ENCODE data around the genes SLU7 and NUDCD2.

DNA sequence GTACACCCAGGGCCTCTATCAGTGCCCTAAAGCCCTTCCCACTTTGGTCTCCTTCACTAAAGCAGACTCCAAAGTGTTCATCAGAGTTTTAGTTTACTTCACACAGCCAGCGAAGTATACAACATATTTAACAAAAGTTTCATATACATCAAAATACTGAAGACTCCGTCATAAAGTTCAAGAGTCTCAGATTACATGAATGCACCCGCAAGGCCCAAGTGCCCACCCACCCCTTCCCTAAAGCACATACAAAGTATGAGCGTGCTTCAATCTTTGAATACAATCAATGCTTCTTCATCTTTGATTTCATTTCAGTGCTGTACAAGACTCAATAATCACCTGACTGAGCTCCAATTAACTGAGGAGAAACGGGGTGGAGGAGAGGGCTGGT lies 51.5 kb downstream of the RNF145 start:
- CAGE, long polyA plus RNA, result no peak
- RRBS, result no CpG with 5 or more reads among the region's 5 CpGs

- CAGE, long polyA plus RNA, result no peak
- RRBS, result no CpG with 5 or more reads among the region's 5 CpGs
Observed at GRCh38 chr5:159158218-159159250, 50.8 kb downstream of the RNF145 start.

- CAGE, long polyA plus RNA, result no peak
- RRBS, result no CpG with 5 or more reads among the region's 3 CpGs
Observed at GRCh38 chr5:159441550-159441749, 111.2 kb upstream of the IL12B start.

DNA sequence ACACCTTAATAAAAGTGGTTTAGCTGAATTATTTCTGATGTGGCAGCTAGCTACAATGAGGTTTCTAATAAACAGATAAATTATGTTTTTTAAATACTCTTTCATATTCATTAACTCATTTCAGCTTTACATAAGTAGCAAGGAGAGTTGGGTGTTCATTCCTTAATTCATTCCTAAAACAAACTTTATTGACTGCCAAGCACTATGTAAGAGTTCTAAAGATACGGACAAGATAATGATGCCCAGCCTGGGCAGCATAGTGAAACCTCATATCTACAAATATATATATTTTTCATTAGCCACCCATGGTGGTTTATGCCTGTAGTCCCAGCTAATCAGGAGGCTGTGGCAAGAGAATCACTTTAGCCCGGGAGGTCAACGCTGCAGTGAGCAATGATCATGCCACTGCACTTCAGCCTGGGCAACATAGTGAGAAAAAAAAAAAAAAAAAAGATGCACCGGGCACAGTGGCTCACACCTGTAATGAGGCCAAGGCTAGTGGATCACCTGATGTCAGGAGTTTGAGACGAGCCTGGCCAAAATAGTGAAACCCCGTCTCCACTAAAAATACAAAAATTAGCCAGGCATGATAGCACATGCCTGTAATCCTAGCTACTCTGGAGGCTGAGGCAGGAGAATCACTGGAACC lies 50.3 kb upstream of the ADRA1B start:
- CAGE, long polyA plus RNA, result no peak
- RRBS, result no CpG with 5 or more reads among the region's 6 CpGs

GRCh38 chr5:159917994-159918554 lies 1.8 kb downstream of the ADRA1B start:
- CAGE, long polyA plus RNA, result no peak
- RRBS, result no CpG with 5 or more reads among the region's 12 CpGs

DNA sequence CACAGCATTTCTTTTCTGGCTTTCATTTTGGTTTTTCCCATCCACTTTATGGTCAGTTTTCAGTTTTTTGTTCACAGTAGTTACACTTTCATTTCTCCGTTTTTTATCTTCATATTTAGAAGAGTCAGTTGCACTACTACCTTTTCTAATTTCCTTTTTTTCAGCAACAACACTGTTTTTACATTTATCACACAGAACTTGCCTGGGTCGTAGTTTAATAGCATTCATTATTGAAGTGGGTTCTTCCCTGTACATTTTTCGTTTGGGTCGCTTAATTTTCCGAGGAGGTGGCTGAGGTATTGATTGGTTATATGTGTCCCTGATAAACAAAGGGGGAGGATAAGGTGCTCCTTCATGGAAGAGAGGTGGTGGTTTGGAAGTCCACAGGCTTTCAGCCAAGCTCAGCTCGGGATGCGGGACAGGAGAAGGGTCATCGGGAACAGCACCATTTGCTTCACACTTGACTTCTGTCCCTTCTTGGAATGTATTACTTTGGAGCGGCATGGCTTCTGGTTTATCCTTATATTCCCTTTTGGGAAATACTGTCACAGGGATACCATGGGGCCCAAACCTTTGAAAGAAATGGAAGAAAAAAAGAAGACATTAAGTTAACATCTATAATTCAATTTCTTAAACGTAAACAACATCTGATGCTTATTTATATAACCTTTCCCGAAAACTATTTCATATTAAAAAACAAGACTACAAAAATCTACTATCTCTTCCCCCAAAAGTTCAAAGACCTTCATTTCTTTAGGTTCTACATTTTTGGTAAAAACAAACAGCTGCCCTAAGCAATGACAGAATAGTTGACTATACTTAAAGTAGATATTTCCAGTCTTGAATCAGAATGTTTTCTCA lies 25.5 kb downstream of the PWWP2A start:
- CAGE, long polyA plus RNA, result no peak
- RRBS, result no CpG with 5 or more reads among the region's 11 CpGs

DNA sequence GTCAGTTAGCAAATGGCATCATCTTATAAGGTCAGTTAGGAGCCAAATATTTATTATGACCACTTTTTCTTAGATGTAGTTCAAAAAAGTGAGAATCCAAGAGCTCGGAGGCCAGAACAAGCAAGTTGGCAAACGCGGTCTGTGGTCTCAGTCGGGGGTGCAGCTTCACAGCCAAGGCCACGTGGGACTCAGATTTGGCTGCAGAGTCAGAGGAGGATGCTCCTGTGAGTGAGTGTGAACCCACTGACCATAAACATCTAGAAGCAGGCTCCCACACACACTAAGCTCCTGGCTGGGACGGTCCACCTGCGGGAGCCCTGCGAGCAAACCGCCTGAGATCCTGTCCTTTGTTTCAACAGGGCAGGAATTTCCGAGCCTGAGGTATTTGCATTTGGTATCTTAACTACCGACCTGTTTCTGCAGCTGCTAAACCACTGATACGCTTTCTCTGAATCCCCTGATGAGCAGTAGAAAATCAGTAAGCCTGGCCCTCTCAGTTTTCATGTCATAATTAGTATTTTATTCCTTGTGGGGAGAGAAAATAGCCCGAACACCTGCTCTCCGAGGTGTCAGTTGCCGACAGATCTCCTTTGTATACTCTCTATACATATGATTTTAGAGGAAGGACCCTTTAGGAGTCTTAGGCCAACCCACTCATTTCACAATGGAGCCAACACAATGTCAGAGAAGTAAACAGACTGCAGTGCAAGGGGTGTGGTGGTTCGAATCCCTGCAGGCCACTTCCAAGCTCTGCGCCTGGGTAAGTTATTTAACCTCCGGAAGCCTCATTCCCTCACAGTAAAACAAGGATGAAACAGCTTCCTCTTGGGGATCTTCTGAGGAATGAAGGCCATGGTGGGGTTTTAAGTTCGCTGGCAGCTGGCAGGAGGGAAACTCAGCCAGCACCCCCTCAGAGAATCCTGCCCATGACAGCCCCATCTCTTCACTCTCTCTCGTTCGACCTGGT lies 40.9 kb upstream of the PWWP2A start:
- CAGE, long polyA plus RNA, result no peak
- RRBS, result no CpG with 5 or more reads among the region's 21 CpGs

DNA sequence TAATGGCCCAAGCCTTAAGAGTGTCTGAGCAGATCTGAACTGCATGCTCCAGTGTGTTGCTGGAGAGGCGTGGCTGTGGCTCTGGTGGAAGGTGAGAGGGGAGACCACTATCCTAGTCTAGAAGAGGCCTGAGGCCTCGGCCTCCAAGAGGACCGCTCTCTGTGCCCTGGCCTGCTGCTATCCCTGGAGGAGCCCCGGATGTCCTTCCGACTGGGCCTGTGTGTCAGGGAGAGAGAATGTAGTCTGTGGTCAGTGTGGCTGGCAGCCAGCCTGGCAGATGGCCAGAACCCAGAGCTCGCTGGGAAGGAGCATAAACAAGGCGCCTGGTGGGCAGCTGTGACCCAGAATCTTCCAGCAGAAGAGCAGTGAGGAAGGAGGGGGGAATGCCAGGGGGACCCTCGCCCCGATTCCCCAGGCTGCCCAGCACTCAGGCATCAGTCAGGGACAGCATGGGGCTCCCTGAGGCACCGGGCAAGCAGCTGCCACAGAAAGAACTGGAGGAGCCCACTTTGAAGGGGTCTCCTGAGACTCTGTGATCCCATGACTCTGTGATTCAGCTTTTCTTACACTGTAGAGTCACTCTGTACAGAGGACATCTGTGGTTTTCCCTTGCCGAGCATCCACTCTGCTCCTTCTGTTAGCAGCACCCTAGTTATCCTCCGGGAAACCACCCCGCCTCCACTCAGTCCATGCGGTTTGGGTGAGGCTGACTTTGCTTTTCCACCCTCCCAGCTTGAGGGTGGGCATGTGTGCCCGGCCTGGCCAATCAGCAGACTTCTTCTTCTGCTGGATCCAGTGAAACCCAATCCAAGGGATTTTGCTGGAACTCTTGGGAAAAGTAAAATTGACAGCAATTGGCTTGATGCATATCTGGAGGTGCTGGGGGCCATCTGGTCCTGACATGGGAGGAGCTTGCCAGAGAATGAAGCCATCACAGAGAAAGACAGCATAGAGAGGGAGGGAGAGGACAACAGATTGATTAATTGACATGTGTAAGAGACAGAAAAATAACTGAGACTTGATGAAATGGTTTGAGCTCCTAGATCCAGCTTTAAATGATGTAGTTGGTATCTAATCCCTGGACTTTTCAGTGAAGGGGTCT lies 46.2 kb upstream of the PWWP2A start:
- CAGE, long polyA plus RNA, result no peak
- RRBS, result no CpG with 5 or more reads among the region's 15 CpGs

DNA sequence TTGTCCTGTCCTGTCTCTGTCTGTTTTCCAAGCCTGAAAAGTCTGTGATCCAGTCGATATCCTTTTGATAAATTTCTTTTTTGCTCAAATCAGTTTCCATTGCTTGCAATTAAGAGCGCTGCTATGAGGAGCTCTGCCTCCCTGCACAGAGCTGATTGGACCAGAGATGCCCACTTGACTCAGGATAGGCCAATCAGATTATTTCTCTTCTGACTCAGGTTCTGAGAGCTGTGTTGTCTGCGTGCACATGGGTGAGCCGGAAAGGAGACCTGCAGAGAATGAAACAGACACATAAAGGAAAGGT lies 15.8 kb upstream of the FABP6 start:
- CAGE, long polyA plus RNA, result no peak
- RRBS, result no CpG with 5 or more reads among the region's 4 CpGs

- CAGE, long polyA plus RNA, result start-site peak on the minus strand at chr5:160419055-160419085, 336 and 147 reads in 2 replicates
- RRBS, result 1% methylated on average over 7 of the region's 50 CpGs
Observed at GRCh38 chr5:160418403-160419362, at the start of gene SLU7. Gene SLU7, minus strand, starts transcription at chr5:160419081.

DNA sequence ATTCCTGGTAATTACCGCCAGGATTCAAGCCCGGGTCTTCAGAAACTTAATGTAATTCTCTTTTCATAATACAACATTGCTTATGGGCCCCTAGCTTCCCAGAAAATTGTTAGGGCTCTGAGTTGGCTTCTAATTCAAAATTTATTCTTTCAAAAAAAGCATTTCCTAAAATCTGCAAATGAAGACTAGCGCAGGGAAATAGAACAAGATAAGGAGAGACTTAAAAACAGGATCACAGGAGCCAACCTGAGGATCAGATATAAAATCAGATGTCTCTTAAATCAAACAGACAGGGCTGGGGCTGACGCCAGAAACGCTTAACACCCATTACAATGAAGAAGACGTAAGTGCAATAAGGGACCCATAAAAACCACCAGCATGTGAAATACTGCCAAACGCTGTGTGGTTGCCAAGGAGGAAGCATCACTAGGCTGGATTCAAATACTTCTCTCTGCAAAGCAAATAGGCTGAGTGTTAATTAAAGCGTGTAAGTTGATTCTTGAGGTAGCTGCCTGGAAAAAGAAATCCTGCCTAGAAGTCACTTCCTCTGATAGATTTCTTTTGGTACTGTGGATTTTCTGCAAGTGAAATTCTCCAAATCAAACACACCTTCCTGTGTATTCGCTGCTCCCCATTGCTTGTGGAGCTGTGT lies 74.4 kb upstream of the ATP10B start:
- CAGE, long polyA plus RNA, result no peak
- RRBS, result no CpG with 5 or more reads among the region's 9 CpGs

- CAGE, long polyA plus RNA, result no peak
- RRBS, result no CpG with 5 or more reads among the region's 2 CpGs
Observed at GRCh38 chr5:160929142-160929594, 77.2 kb upstream of the ATP10B start.

DNA sequence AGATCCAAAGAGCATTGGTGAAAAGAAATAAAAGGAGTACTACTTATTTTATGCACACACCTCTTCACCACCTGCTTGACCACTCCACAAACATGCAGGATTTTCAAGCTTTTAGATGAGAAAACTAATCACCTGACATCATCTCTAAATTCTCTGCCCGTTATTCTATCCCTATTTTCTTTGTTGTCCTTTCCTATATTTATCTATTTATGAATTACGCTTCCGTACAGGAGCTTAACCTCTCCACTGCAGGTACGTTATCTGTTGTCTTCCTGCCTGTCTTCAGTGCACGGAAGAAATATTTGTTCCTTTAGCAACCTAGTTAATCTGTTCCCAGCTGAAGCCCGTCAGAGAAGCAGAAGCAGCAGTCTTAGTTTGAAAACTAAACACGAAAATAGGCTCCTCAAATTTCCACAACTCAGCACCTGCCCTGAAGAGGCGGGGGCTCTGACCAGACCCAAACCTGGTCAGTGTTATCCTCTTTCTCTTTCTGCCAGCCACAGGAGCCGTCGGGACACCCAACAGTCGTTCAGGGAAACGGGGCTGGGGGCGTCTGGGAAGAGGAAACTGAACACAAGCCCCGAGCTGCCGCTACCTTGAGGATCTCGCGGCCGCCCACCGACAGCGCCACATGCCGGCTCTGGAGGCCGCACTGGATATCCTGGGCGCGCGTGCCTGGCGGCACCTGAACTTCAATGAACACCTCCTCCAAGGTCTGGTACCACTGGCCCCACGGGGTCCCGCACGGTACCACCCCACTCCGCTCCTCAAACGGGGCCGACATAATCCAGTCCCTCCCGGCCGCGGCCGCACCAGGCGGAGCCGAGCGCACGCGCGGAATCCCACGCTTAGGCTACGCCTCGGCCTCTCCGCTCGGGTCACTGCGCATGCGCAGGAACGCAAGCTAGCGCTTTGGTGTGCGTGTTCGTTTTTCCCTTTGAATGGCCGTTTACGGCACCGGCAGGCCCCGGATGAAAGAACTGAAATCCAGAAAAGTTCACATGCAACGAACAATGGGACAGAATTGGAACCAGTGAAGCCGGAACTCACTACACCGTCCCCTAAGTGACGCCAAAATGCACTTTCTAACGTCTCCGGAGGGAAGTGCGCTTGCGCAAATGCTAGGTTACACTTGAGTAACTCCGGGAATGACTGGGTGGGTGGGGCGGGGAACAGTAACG lies at the start of gene NUDCD2:
TSS of gene NUDCD2 (minus strand) at position 836 of the 1,181 bp plus-strand sequence.
- CAGE, long polyA plus RNA, result no peak
- RRBS, result 0% methylated on average over 3 of the region's 68 CpGs

DNA sequence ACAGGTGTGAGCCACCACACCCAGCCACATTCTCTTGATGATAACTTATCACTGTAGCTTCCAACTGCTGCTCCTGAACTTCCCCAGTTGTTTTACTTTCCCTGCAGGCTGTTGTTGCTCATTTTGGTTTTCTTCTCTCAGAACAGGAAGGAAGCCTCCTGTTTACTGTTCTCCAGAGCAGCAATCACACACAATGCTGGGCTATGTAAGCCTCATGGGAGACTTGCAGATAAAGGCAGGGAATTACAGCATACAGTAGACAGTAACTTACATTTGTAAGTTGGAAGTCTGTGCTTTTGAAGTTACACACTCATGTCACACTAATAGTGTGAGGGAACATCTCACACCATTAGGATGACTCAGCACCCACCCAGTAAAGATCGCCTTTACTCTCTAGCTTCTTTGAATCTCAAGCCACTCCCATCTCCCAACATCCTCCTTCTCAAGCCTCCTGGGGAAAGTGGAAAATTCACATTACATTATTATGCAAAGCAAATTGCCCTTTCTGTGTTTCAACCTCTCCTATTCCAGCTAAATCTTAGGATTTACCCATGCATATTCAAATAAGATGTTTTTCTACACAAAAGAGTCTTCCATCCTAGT lies 903.8 kb upstream of the TENM2 start:
- CAGE, long polyA plus RNA, result no peak
- RRBS, result no CpG with 5 or more reads among the region's 1 CpG

DNA sequence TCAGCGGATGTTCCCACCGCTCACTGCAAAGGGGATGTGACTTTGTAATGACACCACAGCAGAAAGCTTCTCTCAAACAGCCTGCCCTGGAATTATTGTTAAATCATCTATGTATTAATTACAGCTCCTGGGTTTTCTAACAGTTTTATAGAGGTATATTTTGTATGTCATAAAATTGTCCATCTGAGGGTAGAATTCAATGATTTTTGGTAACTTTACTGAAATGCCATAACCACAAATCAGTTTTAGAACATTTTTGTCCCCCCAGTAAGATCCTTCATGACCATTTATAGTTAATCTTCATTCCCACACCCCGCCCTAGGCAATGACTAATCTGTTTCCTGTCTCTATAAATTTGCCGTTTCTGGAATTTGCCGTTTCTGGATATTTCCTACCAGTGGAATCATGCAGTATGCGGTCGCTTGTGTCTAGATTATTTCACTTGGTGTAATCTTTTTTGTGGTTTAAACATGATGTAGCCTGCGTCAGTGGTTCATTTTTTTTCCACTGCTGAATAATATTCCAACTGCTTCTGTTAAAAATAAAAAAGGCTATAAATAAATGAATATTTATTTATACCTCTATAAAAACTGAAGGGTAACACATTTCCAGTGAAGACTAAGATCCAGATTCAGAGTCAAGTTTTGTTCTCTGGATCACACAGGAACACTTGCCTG lies 648.3 kb upstream of the WWC1 start:
- CAGE, long polyA plus RNA, result no peak
- RRBS, result no CpG with 5 or more reads among the region's 8 CpGs

- CAGE, long polyA plus RNA, result no peak
- RRBS, result 25% methylated on average over 2 of the region's 9 CpGs
Observed at GRCh38 chr5:168165203-168166106, 126.0 kb upstream of the WWC1 start.

DNA sequence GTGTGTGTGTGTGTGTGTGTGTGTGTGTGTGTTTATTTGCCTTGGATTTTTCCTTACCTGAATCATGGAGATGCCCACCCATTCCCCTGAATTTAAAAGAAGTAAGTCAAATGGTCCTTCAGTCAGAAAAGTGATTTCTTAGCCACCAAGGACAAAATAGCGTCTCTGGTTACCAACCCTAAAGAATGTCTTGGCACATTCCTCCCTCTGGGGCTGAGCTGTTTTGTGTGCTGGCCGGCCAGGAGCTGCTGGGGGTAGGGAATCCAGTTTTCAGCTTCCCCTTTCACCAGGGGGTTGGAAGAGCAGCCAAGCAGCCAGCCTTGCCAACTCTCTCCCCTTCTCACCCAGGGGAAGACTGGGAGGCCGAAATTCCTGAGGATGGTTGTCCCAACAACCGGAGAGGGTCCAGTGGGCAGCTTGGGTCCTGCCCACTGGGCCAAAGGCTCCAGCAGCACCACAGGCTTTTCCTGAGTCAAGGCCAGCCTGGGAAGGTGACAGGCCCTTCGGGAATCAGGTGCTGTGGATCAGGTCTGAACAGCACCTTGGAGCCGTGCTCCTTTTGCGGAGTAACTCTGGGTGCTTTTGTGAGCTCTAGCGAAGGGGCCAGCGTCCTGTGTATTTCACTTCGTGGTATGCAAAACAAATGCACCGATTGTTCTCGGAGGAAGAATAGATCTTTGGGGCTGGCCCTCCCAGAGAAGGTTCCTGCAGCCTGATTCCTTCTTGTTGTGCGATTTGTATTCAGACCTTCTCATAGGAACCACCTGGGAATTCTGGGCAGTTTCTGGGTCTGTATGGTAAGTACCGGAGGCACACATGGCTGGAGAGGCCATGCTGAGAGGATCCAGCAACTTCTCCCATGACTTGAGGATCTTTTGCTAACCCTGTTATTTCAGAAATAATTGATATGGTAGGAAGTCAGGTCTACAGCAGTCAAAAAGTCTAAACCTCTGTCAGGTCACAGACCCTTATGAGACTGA lies 4.3 kb downstream of the WWC1 start:
- CAGE, long polyA plus RNA, result no peak
- RRBS, result no CpG with 5 or more reads among the region's 14 CpGs

GRCh38 chr5:168309122-168309738 lies 17.8 kb downstream of the WWC1 start:
- CAGE, long polyA plus RNA, result no peak
- RRBS, result no CpG with 5 or more reads among the region's 5 CpGs

DNA sequence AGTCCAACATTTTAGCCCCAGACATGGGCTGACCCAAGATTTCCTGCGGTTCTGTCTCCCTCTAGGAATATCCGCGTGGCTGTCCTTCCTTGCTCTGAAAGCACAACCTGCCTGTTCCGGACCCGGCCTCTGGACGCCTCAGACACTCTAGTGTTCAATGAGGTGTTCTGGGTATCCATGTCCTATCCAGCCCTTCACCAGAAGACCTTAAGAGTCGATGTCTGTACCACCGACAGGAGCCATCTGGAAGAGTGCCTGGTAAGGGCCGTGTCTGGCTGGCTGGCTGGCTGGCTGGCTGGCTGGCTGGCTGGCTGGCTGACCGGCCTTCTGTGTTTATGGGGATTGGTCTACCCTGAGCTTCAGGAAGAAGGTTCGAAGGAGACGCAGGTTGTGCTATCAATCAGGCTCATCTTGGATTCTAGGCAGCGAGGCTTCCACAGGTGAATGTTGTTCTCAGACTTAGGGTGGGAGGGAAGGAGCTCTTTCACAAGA lies 55.0 kb upstream of the RARS1 start:
- CAGE, long polyA plus RNA, result no peak
- RRBS, result no CpG with 5 or more reads among the region's 13 CpGs

- CAGE, long polyA plus RNA, result no peak
- RRBS, result no CpG with 5 or more reads among the region's 2 CpGs
Observed at GRCh38 chr5:168613809-168614465, 34.8 kb upstream of the PANK3 start.